AG09319 (cell line): ENCODE measurements around a stretch of chr21.

GRCh38 chr21:17796464-17796943 is 22.7 kb downstream of the C21orf91 start:
- RRBS = no CpG with 5 or more reads among the region's 1 CpG

DNA sequence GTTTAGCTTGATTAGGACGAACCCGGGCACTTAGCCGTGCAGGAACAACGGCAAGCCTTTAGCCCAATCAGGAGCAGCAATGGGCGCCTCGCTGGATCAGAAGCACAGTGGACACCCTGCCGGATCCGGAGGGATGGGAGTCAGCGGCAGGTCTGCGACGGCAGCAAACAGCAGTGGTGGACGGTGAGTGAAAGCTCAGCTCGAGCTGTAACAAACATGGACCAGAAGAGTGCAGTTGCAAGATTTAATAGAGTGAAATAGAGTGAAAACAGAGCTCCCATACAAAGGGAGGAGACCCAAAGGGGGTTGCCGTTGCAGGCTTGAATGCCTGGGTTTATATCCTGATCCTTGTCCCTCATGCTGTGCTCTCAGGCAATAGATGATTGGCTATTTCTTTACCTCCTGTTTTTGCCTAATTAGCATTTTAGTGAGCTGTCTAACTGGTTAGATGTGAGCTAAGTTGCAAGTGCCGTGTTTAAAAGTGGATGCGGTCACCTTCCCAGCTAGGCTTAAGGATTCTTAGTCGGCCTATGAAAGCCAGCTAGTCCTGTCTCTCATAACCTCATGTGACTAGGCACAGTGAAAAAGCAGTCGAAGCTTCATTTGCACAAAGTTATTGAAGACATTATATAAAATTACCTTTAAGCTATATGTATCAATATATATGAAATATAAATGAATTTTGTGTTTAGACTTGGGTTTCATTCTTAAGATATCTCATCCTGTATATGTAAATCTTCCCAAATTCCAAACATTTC is 356.6 kb upstream of the TMPRSS15 start:
- RRBS = no CpG with 5 or more reads among the region's 18 CpGs

- RRBS = no CpG with 5 or more reads among the region's 5 CpGs
Measured at GRCh38 chr21:21199190-21199909, 201.1 kb downstream of the NCAM2 start.

DNA sequence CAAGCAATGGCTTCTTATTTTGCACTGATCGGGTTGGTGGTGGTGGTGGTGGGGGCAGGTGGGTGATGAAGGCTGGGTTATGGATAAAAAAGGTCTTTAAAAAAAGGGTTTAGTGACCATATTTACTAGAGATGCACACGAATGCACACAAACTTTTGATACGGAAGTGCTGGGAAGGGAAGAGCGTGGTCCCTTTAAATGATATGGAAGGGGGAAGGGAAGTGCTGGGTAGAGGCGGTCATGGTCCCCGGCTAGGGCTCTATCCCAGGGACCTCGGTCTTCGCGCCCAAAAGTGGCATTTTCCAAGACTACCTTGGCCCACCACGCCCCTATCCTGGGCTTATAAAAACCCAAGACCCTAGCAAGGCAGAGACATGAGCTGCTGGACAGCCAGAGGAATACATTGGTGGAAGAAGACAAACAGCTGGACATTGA is 1720.4 kb downstream of the MRPL39 start:
- RRBS = no CpG with 5 or more reads among the region's 10 CpGs

- RRBS = no CpG with 5 or more reads among the region's 21 CpGs
Measured at GRCh38 chr21:25918576-25919108, 183.9 kb downstream of the GABPA start.

DNA sequence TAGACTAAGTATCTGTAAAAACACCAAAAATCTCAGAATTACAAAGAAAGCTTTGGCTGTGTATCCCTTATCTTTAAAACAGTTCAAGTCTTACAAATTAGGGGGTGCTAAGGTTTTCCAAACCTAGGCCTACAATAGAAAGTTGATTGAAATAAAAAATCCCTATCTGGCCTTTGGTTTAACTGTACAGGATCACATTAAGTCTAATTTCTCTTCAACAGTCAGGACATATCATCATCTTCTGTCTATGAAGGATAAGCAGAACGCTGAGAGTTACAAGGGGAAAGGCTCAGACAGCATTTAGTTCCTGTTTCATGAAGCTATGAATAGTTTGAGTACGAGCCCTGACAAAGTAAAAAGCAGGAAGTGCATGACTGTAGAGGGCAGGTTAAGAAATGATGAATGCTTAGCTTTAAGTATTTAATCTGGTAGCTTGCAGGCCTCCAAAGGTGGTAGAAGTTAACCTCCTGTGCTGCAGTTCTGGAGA is 203.1 kb downstream of the APP start:
- RRBS = no CpG with 5 or more reads among the region's 2 CpGs

GRCh38 chr21:26167488-26167907 is 3.1 kb downstream of the APP start:
- RRBS = no CpG with 5 or more reads among the region's 8 CpGs

- RRBS = no CpG with 5 or more reads among the region's 3 CpGs
Measured at GRCh38 chr21:26168673-26169011, 1.9 kb downstream of the APP start.

GRCh38 chr21:26837276-26838524 is 7.5 kb downstream of the ADAMTS1 start:
- RRBS = no CpG with 5 or more reads among the region's 13 CpGs

GRCh38 chr21:26844019-26844647 is 1.1 kb downstream of the ADAMTS1 start:
- RRBS = under 1% methylated on average over 19 of the region's 61 CpGs

GRCh38 chr21:26964174-26964942 is 2.5 kb downstream of the ADAMTS5 start:
- RRBS = no CpG with 5 or more reads among the region's 16 CpGs

DNA sequence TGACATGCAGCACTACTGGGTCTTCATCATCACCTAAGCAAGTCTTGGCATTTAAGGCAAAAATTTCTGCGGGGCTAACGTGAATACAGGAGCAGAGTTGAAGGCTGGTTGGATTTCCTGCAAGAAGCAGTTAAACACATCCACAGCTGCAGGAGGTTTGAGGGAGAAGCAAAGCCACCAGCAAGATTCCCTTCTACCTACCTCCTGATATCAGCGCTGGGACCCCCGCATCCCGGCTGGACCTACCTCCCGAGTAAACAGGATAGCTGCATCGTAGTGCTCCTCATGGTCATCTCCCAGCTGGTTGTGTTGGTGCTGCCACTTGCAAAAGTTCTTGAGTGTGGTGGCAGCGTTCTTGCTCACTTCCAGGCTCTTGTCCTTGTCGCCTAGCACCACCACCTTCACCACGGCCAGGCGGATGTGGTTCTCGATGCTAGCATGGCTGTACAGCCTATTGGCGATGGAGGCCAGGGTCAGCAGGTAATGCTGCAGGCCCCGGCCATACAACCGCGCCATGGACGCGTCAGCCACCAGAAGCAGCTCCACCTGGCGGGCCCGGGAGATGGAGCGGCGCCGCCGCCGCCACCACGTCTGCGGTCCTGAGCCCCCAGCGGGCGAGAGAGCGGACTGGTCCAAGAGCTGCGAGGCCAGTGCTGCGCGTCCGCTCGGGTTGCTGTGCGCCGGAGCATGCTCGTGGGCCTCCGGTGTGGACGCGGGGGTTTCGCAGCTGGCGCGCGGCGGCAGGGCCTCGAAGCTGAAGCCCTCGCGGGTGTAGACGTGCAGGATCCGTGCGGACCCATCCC is 1.6 kb downstream of the ADAMTS5 start:
- RRBS = 32% methylated on average over 7 of the region's 52 CpGs

- RRBS = no CpG with 5 or more reads among the region's 1 CpG
Measured at GRCh38 chr21:27307253-27307779, 340.4 kb upstream of the ADAMTS5 start.

DNA sequence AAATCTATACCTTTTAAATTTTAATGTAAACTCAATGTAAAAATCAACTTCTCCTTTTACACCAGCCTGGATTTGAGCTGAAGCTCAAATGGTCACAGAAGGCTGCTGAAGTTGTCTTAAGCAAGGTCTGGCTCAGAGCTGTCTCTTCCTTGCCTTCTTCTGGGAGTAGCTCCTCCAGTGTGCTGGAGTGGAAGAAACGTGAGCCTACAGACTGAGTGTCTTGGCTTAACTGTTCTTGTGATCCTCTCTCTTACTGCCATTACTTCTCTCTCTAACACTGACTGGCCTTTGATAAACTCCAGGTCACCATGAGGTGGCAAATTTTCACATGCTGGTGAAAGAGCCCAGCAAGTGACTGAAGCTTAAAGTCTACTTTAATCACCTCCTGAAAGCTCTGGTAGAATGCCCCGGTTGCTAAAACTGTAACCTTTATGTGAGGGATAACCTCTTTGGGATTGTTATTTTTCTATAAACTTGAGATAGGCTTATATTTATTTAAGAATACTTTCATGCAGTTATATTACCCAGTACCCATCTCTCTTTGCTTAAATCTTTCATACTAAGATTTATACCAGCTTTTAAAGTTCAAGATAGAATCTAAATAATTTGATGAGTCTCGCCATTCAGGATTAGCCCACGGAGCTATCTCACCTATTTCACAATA is 816.6 kb downstream of the N6AMT1 start:
- RRBS = no CpG with 5 or more reads among the region's 4 CpGs

- RRBS = no CpG with 5 or more reads among the region's 5 CpGs
Measured at GRCh38 chr21:28770412-28771397, 114.5 kb downstream of the N6AMT1 start.

DNA sequence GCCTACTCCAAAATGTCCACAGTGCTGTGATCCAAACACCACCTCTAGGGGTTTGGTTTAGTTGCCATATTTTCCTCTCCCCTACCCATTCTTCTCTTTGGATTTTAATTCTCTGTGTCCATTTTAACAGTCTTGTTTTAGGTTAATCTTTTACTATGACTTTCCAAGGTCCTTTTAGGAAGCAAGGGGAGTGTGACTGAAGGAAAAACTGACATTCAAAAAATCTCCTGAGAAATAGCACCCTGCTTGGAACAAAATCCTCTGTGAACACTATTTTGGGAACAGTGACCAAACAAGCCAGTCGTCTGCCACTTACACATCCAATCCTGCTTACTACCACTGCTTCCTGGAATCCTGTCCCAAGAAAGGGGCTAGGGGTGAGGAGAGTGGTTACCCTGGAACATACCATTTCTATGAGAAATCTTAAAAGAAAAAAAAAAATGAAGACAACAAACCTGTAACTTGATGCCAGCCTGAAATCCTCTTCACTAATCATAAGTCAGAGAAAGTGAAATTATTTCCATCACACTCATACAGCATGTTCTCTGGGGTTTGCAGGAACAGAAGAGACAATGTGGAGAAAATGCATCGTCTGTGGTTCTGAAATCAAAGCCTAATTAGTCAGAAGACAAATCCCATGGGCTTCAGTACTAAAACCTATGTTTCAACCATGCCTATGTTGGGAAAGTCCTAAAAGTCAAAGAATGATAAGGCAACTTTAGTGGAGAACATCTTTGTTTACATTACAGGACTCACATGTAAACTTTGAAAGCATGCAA is 113.4 kb downstream of the N6AMT1 start:
- RRBS = no CpG with 5 or more reads among the region's 2 CpGs

GRCh38 chr21:29064571-29065632 is 8.5 kb downstream of the CCT8 start:
- RRBS = no CpG with 5 or more reads among the region's 7 CpGs

- RRBS = no CpG with 5 or more reads among the region's 8 CpGs
Measured at GRCh38 chr21:29080427-29081188, 7.2 kb upstream of the CCT8 start.

DNA sequence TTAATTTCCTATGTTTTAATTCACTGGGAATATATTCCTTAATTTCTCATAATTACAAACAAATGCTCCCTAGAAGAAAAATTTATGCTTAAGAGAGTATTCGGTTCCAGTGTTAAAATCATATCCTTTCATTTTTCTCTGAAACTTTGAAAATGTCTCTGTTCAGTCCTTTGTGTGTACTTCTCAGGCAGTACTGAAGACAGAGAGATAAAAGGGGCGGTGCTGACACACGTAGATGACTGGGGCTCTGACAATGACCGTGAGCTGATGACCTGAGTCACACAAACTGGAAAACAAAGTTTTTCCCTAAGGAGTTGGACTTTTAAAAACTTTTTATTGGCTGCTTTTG is 51.2 kb downstream of the MAP3K7CL start:
- RRBS = no CpG with 5 or more reads among the region's 4 CpGs

DNA sequence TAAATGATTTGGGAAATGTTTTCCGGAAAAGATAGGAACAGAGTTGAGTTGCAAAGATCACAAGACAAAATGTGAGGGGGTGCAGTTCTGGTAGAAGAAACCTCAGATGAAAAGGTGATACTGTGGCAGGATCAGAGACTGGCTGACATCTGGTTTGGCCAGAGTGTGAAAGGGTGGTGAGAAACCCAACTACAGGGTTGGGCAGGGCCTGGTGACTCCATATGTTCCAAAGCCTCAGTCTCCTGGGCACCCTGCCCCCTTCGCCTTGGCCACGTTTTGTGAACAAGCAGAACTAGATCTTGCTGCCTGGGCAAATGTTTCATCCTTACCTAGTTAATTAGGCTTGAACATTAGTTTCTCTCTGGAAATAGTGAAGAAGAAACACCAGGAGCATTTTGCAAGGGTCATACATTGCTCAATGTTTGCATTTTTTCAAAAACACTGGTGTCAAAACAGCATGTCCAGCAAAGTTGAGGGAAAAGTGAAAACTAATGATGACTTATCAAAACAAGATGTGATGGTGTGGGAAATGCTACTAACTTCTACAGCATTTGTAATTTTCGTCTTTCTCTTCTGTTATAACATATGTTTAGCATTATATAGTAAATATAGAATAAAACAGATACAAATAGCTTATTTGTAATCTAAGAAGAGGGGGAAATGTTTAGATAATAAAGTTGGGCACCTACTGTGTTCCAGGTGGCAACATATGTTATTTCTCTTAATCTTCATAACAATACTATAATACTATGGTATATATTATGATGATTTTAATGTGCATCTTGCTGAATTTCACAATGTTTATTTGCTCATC is 60.6 kb downstream of the MAP3K7CL start:
- RRBS = no CpG with 5 or more reads among the region's 4 CpGs